GM12878 (cell line): ENCODE results near the gene DCANP1.

DNA sequence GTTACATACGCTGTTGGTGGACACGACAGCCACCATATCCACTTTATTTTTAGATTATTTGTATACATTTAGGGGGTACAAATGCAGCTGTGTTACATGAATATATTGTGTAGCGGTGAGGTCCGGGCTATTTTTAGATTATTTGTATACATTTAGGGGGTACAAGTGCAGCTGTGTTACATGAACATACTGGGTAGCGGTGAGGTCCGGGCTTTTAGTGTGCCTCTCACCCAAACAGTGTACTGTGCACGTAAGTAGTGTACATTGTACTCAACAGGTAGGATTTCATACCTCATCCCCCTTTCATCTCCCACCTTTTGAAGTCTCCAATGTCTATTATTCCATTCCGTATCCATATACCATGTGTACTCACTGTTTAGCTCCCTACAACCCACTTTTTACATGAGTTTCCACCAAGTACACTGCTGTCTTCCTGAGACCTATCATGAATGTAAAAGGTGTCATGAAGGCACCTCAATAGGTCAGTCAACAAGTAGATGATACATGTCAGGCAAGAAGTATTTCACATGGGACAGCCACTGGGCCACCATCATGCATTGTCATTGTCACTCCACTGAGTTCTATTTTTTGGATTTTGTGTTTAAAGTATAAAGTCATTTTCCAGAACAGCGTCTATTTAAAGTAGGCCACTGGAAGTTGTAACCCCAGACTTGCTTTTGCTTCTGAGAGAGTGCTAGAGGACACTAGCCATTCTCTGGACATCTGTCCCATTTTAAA is 27.7 kb downstream of the SKP1 start:
- RAMPAGE, long total RNA = no peak
- RRBS, 2 experiments = 91 to 97% methylated on average over 1 of the region's 9 CpGs
CAGE:
- cytosol, long polyA minus RNA = no peak
- cytosol, long polyA plus RNA = no peak
- long polyA plus RNA = no peak
- nucleolus, long total RNA = no peak
- nucleus, long polyA plus RNA = no peak
- nucleus, long total RNA = no peak

DNA sequence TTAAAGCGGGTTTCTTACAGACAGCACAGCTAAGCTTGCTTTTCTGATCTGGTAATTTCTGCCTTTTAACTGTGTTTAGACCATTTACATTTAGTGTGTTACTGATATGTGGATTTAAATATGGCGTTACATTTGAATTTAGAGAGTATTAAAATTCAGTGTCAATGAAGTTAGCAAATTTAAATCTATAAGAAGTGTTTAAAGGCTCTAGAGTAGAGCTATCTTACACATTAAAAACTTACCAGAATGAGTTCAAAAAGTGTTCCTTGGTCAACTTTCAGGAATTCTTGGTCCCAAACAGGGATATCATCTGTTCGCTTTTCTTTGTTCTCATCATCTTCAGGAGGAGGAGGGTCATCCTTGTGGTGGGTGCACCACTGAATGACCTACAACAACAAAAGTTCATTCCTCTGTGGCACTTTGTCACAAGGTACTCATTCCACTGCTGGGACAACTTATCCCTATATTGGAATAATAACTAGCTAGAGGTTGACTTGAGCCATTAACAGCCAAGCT is 15.9 kb downstream of the SKP1 start:
- RAMPAGE, long total RNA = no peak
- RRBS, 2 experiments = no CpG with 5 or more reads among the region's 3 CpGs
CAGE:
- cytosol, long polyA minus RNA = no peak
- cytosol, long polyA plus RNA = no peak
- long polyA plus RNA = no peak
- nucleolus, long total RNA = no peak
- nucleus, long polyA plus RNA = no peak
- nucleus, long total RNA = no peak

DNA sequence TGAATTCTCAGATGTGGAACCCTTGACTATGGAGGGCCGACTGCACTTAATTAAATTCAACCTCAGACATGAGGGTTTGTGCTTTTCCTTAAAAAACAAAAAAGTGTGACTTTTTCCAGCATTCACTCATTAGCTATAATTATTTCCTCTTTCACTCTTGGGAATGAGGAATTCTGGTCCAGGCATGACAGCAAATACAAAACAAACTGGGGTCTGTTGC is 16.8 kb upstream of the SKP1 start:
- RAMPAGE, long total RNA = no peak
- RRBS, 2 experiments = no CpG with 5 or more reads among the region's 1 CpG
CAGE:
- cytosol, long polyA minus RNA = no peak
- cytosol, long polyA plus RNA = no peak
- long polyA plus RNA = no peak
- nucleolus, long total RNA = no peak
- nucleus, long polyA plus RNA = no peak
- nucleus, long total RNA = no peak

GRCh38 chr5:134204603-134204986 is 21.3 kb downstream of the PPP2CA start:
- RAMPAGE, long total RNA = no peak
- RRBS, 2 experiments = no CpG with 5 or more reads among the region's 4 CpGs
CAGE:
- cytosol, long polyA minus RNA = no peak
- cytosol, long polyA plus RNA = no peak
- long polyA plus RNA = no peak
- nucleolus, long total RNA = no peak
- nucleus, long polyA plus RNA = no peak
- nucleus, long total RNA = no peak

DNA sequence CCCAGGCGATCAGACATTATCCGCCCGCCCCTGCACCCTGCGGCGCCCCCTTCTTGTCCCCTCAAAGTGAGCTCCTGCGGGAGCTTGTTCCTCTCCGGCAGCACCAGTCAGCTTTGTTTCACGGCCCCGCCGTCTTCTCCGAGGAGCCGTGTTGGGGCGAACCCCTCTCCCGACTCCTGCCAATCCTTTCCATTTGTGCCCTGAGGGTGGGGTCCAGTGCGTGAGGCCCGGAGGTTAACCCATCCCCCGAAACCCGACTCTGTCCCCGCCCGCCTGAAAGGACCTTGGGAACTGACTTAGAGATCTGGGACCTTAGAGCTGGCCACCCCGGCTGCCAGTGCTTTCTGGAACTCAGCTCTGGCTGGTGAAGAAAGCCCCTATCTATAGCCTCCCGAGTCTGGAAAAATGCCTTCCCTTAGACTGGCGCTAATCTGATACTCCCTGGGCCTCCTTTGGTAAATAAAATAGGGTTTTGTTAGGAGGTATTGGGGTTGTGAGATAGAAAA is 614 bp downstream of the UBE2B start:
- RAMPAGE, long total RNA = no peak
- RRBS, 2 experiments = 0 to 2% methylated on average over 1 to 8 of the region's 23 CpGs
CAGE:
- cytosol, long polyA minus RNA = no peak
- cytosol, long polyA plus RNA = no peak
- long polyA plus RNA = no peak
- nucleolus, long total RNA = no peak
- nucleus, long polyA plus RNA = no peak
- nucleus, long total RNA = no peak

- RAMPAGE, long total RNA = no peak
- RRBS, 2 experiments = no CpG with 5 or more reads among the region's 5 CpGs
CAGE:
- cytosol, long polyA minus RNA = no peak
- cytosol, long polyA plus RNA = no peak
- long polyA plus RNA = no peak
- nucleolus, long total RNA = no peak
- nucleus, long polyA plus RNA = no peak
- nucleus, long total RNA = no peak
These were observed 1.1 kb downstream of the UBE2B start for GRCh38 chr5:134372436-134372925.

- RAMPAGE, long total RNA = no peak
- RRBS, 2 experiments = no CpG with 5 or more reads among the region's 6 CpGs
CAGE:
- cytosol, long polyA minus RNA = no peak
- cytosol, long polyA plus RNA = no peak
- long polyA plus RNA = no peak
- nucleolus, long total RNA = no peak
- nucleus, long polyA plus RNA = no peak
- nucleus, long total RNA = no peak
These were observed 14.1 kb downstream of the CDKN2AIPNL start for GRCh38 chr5:134397136-134398338.

DNA sequence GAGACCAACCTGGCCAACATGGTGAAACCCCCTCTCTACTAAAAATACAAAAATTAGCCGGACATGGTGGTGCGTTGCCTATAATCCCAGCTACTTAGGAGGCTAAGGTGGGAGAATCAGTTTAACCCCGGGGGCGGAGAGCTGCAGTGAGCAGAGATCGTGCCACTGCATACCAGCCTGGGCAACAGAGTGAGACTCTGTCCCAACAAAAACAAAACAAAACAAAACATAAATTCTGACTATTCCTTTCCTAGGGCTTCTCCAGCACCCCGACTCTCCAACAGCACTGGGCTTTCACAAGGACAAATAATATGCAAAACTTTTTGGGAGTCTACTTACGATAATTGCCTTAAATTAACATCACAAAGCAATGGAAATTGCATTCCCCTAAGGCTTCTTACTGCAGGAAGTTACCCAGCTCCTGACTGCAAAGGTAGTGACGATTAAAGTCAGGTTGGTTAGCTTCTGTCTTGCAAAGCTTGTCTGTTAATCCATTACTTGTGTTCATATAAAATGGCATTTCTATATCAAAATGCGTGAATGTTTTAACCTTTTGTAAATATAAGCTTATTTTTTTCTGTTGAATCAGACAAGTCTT is 16.0 kb upstream of the CDKN2AIPNL start:
- RAMPAGE, long total RNA = no peak
- RRBS, 2 experiments = no CpG with 5 or more reads among the region's 9 CpGs
CAGE:
- cytosol, long polyA minus RNA = no peak
- cytosol, long polyA plus RNA = no peak
- long polyA plus RNA = no peak
- nucleolus, long total RNA = no peak
- nucleus, long polyA plus RNA = no peak
- nucleus, long total RNA = no peak

- RAMPAGE, long total RNA = no peak
- RRBS, 2 experiments = no CpG with 5 or more reads among the region's 4 CpGs
CAGE:
- cytosol, long polyA minus RNA = no peak
- cytosol, long polyA plus RNA = no peak
- long polyA plus RNA = no peak
- nucleolus, long total RNA = no peak
- nucleus, long polyA plus RNA = no peak
- nucleus, long total RNA = no peak
These were observed 34.0 kb upstream of the CDKN2AIPNL start for GRCh38 chr5:134445651-134446207.

DNA sequence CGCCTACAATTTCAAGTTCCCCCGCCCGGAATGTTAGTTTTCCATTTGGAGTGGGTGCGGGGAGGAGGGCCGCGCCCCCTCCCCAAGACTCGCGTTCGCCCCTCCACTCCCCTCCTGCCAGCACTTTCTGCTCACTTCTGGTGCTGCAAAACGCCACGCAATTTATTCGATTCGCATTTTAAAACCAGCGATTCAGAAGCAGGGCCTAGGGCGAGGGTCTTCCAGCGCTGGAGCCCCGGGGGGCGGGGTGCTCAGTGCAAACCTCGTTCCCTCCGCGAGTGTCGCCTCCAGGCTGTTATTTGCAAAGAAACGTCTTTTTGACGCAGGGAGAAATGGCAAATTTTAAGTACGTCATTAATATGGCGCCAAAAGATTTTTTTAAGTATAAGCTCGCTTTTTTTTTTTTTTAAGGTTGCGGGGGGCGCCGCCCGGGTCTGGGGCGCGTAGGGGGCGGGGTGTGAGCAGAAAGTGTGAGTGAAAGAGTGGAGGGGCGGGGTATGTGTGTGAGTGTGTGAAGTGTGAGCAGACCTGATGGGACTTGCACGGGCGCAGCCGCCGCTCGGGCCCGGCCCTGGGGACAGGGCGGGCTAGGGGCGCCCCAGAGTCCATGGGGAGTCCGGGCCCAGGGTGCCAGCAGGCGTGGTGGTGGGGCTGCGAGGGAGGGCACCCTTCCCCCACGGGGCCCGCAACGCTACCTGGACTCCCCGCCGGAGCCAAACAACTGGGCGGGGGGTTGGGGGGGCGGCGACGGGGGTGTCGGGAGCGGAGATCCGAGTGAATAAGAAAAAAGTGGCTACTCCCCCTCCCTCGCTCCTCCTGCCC is 488 bp upstream of the JADE2 start:
- RAMPAGE, long total RNA = no peak
- RRBS, 2 experiments = under 1 to 3% methylated on average over 12 to 13 of the region's 59 CpGs
CAGE:
- cytosol, long polyA minus RNA = no peak
- cytosol, long polyA plus RNA = no peak
- long polyA plus RNA = no peak
- nucleolus, long total RNA = no peak
- nucleus, long polyA plus RNA = no peak
- nucleus, long total RNA = no peak

- RAMPAGE, long total RNA = no peak
- RRBS, 2 experiments = no CpG with 5 or more reads among the region's 11 CpGs
CAGE:
- cytosol, long polyA minus RNA = no peak
- cytosol, long polyA plus RNA = no peak
- long polyA plus RNA = start-site peak on the plus strand at chr5:134543967-134544268, 135 and 85 reads in 2 replicates
- nucleolus, long total RNA = no peak
- nucleus, long polyA plus RNA = no peak
- nucleus, long total RNA = no peak
These were observed 18.5 kb downstream of the JADE2 start for GRCh38 chr5:134543747-134544625.

- RAMPAGE, long total RNA = no peak
- RRBS, 2 experiments = no CpG with 5 or more reads among the region's 10 CpGs
CAGE:
- cytosol, long polyA minus RNA = no peak
- cytosol, long polyA plus RNA = no peak
- long polyA plus RNA = no peak
- nucleolus, long total RNA = no peak
- nucleus, long polyA plus RNA = no peak
- nucleus, long total RNA = no peak
These were observed 52.3 kb downstream of the JADE2 start for GRCh38 chr5:134577774-134578117.

DNA sequence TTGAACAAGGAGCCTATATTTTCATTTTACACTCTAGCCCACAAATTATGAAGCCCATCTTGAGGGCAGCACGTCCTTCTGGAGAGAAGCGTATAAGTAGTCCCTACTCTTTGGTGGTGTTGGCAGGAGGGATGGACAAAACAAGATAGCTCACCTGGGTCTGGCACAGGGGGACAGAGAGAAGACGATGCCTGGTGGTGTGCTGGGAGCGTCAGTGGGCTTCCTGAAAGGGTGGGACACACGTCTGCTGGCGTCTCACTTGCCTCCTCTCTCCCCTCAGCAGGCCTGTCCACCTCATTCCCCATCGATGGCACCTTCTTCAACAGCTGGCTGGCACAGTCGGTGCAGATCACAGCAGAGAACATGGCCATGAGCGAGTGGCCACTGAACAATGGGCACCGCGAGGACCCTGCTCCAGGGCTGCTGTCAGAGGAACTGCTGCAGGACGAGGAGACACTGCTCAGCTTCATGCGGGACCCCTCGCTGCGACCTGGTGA is 52.8 kb downstream of the JADE2 start:
- RAMPAGE, long total RNA = no peak
- RRBS, 2 experiments = no CpG with 5 or more reads among the region's 15 CpGs
CAGE:
- cytosol, long polyA minus RNA = no peak
- cytosol, long polyA plus RNA = no peak
- long polyA plus RNA = no peak
- nucleolus, long total RNA = no peak
- nucleus, long polyA plus RNA = no peak
- nucleus, long total RNA = no peak

GRCh38 chr5:134923453-134924425 is 18.8 kb downstream of the PCBD2 start:
- RAMPAGE, long total RNA = no peak
- RRBS, 2 experiments = no CpG with 5 or more reads among the region's 26 CpGs
CAGE:
- cytosol, long polyA minus RNA = no peak
- cytosol, long polyA plus RNA = no peak
- long polyA plus RNA = no peak
- nucleolus, long total RNA = start-site peak on the plus strand at chr5:134924102-134924272, 14 reads
- nucleus, long polyA plus RNA = no peak
- nucleus, long total RNA = no peak

DNA sequence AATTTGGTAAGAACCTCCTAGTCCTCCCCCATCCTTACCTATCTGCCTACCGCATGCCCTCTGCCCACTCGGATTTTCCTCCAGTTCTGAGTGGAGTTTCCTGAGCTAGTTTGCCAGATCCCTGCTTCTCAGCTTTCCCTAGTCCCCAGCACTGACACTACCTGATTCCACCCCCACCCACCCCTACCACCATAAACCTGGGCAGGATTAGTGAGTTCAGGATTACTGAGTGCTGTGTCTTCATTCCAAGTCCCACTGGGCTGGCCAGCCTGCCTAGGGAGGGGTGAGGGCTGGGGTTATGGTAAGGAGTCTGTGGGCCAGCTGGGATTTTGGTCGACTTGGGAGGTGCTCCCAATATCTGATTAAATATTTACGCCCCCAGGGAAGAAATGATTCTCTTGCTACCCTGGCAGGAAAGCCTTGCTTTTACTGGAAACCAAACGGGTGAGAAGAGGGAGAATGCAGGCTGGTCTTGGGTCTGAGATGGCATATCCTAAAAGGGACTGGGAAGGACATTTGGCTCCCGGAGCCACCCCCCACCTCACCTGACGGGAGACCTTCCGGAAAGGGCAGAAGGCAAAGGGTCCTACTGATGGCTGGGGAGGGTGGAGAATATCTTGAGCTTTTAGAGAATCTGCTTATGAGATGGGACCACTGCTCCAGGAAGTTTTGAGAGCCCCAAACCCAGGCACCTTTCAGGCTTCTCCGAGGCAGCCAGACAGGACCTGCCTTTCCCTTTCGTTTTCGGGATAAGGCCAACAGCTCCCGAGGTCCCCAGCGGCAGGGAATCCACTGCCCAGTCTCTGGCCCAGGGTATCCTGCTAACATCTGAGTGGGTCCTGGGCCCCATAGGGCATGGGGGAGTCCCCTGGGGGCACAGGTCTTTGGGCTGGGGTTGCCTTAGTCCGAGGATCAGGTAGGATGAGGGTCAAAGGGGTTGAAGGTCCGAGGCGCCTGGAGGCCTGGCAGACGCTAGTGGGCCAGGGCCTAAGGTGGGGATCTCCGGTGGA is 3.6 kb downstream of the PITX1 start:
- RAMPAGE, long total RNA = no peak
- RRBS, 2 experiments = 2 to 19% methylated on average over 1 to 4 of the region's 18 CpGs
CAGE:
- cytosol, long polyA minus RNA = no peak
- cytosol, long polyA plus RNA = no peak
- long polyA plus RNA = no peak
- nucleolus, long total RNA = no peak
- nucleus, long polyA plus RNA = no peak
- nucleus, long total RNA = no peak

DNA sequence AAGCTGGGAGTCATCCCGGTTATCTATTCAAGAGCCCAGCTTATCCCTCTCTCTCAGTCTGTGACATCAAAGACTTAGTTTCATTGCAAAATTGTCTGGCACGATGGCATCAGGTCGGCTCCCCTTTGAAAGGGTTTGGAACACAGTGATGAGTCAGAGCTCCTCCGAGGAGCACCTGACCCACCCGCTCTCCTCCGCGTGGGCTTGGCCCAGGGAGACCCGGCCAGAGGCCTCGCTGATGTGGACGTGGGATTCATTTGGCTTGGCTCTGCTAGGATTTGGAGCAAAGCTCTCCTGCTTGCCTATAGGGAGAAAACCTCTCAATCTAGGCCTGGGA is 135.7 kb downstream of the MACROH2A1 start:
- RAMPAGE, long total RNA = no peak
- RRBS, 2 experiments = no CpG with 5 or more reads among the region's 10 CpGs
CAGE:
- cytosol, long polyA minus RNA = no peak
- cytosol, long polyA plus RNA = no peak
- long polyA plus RNA = no peak
- nucleolus, long total RNA = no peak
- nucleus, long polyA plus RNA = no peak
- nucleus, long total RNA = no peak

DNA sequence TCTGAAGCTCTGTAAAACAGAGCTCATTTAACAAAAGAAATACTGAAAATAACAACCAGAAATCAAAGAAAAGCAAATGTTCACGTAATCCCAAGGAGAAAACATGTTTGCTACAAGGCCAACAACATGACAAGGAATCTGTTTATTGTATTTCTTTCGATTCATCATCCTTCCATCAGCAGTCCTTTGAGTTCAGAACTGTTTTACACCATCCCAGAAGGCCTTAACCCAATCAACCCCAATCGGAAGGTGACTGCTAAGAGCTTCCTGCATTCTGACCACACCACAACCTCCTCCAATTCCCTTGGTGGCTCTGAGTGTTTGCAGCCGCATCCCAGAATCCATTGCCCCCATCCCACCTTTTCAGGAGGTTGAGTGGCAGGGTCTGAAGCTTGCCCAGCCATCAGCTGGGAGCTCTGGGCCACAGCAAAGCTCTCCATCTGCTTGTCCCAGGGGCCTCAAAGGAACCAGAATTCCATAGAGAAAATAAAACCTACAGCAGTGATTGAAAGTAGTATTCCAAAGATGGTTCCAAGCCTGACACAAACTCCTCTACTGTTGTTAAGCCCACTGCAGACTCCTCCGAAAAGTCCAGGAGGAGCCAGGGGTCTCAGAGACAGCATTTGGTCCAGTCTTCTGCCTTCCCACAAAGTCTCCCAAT is 23.2 kb downstream of the MACROH2A1 start:
- RAMPAGE, long total RNA = no peak
- RRBS, 2 experiments = no CpG with 5 or more reads among the region's 5 CpGs
CAGE:
- cytosol, long polyA minus RNA = no peak
- cytosol, long polyA plus RNA = no peak
- long polyA plus RNA = no peak
- nucleolus, long total RNA = no peak
- nucleus, long polyA plus RNA = no peak
- nucleus, long total RNA = no peak

DNA sequence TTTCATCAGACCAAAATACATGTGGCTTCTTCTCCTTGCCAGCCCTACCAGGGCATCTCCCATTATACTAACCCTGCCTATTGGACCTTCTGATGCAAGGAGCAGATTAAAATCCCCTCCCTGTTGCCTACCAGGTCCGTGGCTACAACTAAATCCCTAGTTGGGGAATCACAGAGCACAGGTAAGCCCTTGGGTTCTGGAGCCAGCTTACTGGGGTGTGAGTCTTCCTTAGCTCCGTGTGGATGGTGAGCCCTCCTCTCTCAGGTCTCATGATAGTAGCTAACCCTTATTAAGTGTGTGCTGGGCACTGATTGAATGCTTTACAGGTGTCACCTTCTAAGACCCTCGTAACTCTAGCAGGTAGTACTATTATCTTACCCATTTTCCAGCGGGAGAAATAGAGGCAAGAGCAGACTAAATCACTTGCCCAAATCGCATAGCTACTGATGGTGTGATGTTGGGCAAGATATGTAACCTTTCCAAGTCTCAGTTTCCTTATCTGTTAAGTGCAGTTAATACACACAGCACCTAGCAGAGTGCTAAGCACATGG is at the start of gene DCANP1:
Gene DCANP1, minus strand, starts transcription at position 199 of the 551 bp plus-strand sequence.
- RAMPAGE, long total RNA = no peak
- RRBS, 2 experiments = no CpG with 5 or more reads among the region's 5 CpGs
CAGE:
- cytosol, long polyA minus RNA = no peak
- cytosol, long polyA plus RNA = no peak
- long polyA plus RNA = no peak
- nucleolus, long total RNA = no peak
- nucleus, long polyA plus RNA = no peak
- nucleus, long total RNA = no peak

GRCh38 chr5:135456104-135456783 is 4.1 kb upstream of the TIFAB start:
- RAMPAGE, long total RNA = no peak
- RRBS, 2 experiments = 5 to 24% methylated on average over 4 of the region's 8 CpGs
CAGE:
- cytosol, long polyA minus RNA = no peak
- cytosol, long polyA plus RNA = no peak
- long polyA plus RNA = no peak
- nucleolus, long total RNA = no peak
- nucleus, long polyA plus RNA = no peak
- nucleus, long total RNA = no peak

DNA sequence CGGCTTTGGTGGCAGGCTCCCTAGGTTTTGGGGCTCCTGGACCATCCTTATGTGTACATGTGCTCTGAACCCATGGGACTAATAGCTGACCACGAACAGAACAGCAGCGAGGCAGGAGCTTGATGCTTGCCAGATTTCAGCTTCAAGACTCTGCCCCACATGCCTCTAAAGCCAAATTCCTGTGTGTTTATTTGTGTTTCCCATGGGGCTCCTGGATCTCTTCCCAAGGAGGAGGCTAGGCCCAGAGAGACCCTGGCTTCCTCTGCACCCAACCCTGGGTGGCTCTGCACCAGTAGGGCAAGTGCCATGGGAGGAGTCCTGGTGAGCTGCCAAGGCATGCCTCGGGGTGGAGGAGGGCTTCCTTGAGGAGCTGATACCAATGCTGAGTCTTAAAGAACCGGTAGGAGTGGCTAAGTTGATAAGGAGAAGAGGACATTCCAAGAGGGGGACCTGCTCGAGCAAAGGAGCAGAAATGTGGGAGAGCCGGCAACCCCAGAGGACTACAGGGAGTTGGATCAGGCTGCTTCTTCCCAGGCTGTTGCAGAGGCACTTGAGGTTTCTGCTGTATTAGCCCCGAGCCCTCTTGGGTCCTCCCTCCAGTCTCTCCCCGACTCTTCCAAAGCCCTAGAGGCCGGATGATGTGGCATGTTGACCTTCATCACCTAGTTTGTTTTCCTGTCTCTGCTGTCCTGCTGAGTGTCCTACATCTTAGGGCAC is 6.8 kb upstream of the TIFAB start:
- RAMPAGE, long total RNA = no peak
- RRBS, 2 experiments = 25 to 34% methylated on average over 3 of the region's 10 CpGs
CAGE:
- cytosol, long polyA minus RNA = no peak
- cytosol, long polyA plus RNA = no peak
- long polyA plus RNA = no peak
- nucleolus, long total RNA = no peak
- nucleus, long polyA plus RNA = no peak
- nucleus, long total RNA = no peak